Parietal lobe (tissue), 2 donors: Measurements from ENCODE around the genes RUNDC3A, SLC25A39 and CCDC43.

GRCh38 chr17:44122212-44122733 lies 1.2 kb downstream of the HDAC5 start:
- RAMPAGE, long total RNA = no peak

- RAMPAGE, long total RNA = no peak
Measured at GRCh38 chr17:44190913-44191361, 4.2 kb downstream of the TMUB2 start.

- RAMPAGE, long total RNA = no peak
Measured at GRCh38 chr17:44218936-44219341, 536 bp downstream of the UBTF start.

GRCh38 chr17:44223479-44224113 lies 4.1 kb upstream of the UBTF start:
- RAMPAGE, long total RNA = no peak

DNA sequence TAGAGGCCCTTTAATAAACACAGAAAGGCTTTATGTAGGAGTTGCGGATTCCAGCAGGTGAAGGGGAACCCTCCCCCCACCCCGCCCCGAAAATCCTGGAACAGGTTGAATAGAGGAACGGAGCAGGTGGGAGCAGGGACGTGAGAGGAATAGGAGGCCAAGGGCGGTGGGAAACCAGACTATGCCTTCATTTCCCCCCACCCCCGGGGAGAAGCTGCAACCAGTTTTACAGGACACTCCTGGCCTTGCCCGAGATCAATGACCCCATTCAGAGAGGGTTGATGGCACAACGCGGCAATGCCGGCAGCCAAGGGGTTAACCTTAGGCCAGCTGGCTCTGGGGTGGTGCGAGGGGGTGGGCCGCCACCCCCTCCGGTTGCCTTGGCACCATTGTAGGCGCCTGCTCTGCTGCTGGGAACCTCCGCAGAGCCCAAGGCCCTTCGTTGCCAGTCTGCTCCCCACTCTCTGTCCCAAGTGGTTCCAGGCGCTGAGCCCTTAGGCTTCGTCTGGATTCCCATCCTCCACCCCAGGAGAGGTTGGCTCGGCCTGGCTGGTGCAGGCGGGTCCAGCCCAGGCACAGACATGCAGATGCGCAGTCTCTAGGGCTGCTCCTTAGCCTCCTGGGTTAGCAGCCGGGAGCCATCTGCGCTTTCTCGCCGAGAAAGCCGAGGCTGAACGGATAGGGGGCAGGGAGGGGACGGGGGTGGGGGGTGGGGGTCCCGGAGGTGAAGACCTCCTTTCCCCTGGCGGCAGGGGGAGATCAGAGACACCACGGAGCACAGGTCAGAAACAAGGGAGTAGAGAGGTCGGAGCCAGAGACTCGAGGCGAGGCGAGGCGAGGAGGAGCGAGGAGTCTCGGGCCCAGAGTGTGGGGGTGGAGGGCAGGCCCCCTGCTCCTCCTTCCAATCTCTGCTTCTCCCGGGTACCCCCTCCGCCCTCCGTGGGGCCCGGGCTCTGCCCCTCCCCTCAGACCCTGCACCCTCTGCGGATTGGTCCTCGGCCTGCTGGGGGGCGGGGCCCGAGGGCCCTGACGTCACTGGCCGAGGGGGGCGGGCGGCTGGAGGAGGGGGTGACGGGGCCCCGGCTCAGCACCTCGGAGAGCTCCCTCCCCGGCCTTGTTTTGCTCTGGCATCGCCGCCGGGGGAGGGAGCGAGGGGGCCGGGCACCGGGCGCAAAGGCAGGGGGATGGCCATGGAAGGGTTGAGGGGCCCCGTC lies at the start of gene RUNDC3A:
Gene RUNDC3A, plus strand, starts transcription at position 1,077 of the 1,214 bp plus-strand sequence.
- RAMPAGE, long total RNA = no peak

DNA sequence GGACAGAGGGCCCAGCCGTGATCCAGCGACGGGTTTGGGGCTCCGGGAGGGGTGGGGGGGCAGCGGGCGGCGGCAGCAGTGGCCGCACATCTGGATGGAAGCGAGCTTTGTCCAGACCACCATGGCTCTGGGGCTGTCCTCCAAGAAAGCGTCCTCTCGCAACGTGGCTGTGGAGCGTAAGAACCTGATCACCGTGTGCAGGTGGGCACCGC lies 244 bp downstream of the RUNDC3A start:
- RAMPAGE, long total RNA = no peak

- RAMPAGE, long total RNA = no peak
Measured at GRCh38 chr17:44324161-44325102, at the start of gene SLC25A39. SLC25A39 (minus strand) TSS chr17:44324823.

- RAMPAGE, long total RNA = no peak
Measured at GRCh38 chr17:44398957-44399347, 9.5 kb upstream of the ITGA2B start.

GRCh38 chr17:44678203-44678431 lies 11.5 kb downstream of the CCDC43 start:
- RAMPAGE, long total RNA = no peak

- RAMPAGE, long total RNA = no peak
Measured at GRCh38 chr17:44689230-44690431, at the start of gene CCDC43. CCDC43 (minus strand) TSS chr17:44689776.

DNA sequence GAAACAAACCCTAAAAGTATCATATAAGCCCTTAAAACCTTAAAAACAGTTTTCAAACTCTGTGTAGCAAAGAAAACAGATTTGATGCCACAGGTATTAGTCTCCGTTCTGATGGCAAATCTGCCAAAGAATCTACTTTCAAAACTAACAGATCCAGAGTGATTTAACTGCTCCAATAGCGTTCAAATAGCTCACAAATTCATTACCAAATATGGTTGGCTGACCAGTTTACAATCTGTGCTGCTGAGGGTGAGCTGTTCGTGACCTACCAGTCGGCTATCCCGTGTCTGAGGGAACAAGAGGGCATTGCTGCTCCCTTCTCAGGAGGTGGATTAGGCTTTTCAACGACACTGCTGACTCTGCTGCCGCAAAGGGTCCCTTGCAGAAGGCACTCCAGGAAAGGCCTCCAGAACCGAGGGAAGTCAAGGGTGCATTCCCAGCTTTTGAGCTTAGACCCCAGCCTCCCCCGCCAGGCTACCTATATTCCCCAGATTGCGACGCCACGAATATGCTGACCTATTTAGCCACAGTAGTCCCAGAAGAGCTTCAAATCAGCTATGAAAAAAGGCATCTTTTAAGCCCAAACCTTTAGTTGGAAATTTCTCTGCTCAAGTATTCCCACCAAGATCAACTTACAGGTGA lies 32.3 kb downstream of the GJC1 start:
- RAMPAGE, long total RNA = no peak

DNA sequence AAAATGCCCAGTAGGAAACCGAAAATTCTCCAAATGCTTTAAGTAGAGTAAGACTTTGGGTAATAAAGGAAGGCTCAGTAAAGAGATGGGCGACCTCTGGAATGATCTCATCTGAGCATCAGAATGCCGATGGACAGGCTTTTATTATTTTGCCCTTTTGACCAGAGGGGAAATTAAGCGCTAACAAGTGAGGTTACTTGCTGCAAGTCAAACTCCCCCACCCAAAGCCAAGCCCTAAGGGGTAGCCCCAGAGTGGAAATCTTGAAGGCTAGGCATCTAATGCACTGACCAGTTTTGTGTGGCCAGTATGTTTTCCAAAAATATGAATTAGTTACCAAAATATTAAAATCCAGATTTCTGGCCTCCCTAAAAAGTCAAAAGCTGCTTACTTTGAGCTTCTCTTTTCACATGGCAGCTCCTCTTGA lies 877 bp upstream of the GJC1 start:
- RAMPAGE, long total RNA = no peak

GRCh38 chr17:44965867-44966195 lies 2.3 kb downstream of the C1QL1 start:
- RAMPAGE, long total RNA = no peak

DNA sequence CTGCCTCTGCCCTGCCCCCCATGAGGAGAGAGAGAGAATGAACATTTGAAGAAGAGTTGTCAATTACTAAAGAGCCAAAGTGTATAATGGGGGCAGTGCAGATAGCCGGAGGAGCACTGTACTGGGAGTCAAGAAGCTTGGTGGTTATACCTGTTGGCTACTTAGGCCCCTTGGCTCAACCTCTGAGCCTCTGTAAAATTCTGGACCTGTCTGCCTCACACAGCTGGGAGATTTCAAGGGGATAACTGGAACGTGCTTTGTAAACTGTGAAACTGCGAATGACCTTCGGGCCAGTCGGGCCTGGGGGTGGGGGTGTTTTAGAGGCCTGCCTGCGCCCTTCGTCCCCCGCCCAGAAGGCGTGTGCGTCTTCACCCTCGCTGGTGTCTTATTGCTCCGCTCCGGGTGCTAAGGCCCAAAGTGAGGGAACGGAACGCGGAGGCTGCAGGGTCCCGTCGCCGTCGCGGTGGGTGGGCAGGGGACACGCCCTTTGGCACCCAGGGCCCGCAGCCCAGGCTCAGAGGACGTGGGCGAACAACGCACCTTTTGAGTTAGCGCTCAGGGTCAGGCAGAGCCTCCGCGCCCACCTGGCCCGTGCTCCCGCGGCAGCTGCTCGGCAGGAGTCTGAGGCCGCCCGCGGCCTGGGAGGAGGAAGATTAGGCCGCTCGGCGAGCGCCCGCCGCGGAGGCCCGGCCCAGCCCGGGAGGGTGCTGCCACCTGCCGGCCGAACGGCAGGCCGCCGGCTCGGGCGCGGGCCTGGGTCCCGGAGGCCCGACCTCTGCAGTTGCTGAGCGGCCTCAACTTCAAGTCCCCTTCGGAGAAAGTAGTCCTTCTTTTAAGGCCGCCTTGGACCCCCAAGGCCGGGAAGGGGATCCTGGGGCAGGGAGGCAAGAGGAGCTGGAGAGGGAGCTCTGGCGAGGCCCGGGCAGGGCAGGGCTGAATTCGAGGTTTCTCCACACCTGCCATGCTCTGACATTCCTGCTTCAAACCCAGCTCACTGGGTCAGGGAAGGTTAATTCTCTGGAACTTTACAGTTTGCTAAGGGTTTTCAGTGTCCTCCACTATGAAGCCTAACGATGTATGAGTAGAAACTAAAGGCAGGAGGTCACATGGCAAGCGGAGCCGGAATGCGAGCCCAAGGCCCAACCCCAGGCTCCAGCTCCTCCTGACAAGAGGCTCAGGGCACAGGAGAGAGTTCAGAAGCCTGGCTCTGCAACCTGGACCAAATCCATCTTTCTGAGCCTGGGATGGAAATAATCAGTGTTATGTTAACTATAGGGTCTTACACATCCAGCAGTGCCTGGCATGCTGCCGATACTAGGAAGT lies 29.5 kb downstream of the DCAKD start:
- RAMPAGE, long total RNA = no peak

GRCh38 chr17:45042276-45043177 lies 8.9 kb downstream of the DCAKD start:
- RAMPAGE, long total RNA = no peak

DNA sequence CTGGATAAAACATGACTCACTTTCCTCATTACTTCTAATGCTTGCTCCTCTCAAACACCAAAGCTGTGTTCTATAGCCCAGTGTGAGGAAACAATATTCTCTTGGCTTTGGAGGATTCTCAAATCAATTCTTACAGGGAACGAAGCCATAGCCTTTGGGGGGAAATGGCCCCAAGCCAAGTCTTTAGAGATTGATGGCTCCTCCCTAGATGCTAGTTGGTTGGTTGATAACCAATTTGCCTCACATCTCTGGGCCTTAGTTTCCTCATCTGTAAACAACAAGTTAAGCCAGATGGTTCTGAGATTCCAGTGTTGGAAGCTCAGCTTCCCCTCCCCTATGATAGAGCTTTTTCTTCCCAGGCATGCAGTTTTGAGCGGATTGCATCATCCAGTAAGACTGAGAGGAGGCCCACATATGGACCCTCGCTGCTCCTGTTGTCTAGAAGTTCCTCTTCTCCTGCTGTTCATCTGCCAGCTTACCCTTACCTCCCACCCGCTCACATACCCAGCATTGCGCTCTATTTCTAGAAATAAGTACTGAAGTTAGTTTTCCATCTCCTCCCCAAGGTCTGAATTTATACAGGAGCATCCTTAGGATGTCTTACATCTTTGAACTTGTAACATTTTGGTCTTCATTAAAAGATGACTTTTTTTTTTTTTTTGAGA lies 12.6 kb downstream of the NMT1 start:
- RAMPAGE, long total RNA = no peak

- RAMPAGE, long total RNA = no peak
Measured at GRCh38 chr17:45115306-45115665, 17.0 kb downstream of the PLCD3 start.

GRCh38 chr17:45169280-45169883 lies 7.7 kb downstream of the HEXIM2 start:
- RAMPAGE, long total RNA = no peak

DNA sequence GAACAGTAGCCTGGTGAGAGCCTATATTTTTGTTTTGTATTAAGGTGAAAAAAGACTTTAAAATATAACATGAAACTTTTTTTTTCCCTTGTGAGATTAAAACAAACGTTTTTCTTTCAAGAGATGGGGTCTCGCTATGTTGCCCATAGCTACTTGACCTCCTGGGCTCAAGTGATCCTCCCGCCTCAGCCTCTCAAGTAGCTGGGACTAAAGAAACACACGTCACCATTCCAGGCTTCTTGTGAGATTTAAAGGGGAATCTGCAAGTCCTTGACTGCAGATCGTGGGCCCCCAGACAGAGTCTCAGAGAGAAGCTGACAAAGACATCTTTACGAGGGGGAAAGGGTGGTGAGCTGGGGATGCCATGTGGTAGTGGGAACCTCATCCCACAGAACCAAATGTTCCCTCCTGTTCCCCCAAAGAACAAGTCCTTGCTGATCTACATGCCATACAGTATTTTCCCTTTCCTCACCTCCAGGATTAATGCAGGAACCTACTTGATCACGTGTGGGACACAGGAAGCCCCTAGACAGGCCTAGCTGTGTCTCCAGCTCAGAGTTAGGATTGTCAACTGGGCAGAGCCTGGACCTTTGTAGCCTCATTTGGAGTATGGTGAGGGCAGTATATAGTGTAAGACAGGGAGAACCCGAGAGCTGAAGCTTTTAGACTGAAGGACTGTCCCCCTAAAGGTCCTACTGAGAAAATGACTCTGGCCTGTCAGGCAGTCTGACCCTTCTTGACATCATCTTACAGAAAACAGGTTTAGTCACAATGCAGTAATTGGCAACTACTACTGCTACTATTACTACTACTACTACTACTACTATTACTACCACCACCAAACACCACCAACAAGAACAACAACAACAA lies 4.1 kb downstream of the MAP3K14 start:
- RAMPAGE, long total RNA = no peak

- RAMPAGE, long total RNA = no peak
Measured at GRCh38 chr17:45393197-45393482, 39.5 kb downstream of the ARHGAP27 start.